HT1080 (cell line): Measurements from ENCODE around the genes BMP7 and SPO11.

DNA sequence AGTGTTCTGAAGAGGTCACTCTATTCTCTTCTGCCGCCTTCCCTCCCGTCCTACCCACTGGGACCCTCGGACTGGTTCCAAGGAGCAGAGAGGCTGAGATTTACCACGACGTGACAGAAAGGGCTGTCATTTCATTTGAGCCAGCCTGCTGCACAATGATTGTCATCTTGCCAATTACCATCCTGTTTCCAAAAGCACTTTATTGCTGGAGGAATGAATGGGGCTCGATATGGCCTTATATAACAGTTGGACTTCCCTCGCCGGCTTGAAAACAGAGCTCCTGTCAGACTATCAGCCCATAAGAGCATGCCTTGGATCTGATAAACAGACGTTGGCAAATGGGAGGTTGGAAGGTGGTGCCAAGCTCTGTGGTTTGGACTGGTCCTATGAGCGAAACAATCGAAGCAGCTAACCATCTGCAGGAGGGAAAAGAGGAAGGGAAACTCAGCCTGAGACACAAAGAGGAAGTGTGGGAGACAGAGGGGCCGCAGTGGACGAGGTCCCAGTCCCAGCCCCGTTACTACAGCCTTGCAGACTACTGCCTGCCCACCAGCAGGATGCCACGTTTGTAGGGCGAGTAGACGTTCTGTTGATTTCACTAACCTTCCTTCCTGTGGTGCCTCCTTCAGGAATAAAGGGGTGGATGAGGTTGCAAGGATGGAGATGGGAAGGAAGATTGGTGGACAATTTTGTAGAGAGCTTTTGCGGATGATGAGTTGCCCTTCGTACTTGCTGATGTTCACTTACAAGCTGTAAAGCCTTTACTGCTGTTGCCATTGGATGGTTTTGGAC lies 93.0 kb downstream of the TFAP2C start:
RAMPAGE:
- cytosol, long total RNA, result no peak
- long total RNA, result no peak
- nucleus, long total RNA, result no peak

DNA sequence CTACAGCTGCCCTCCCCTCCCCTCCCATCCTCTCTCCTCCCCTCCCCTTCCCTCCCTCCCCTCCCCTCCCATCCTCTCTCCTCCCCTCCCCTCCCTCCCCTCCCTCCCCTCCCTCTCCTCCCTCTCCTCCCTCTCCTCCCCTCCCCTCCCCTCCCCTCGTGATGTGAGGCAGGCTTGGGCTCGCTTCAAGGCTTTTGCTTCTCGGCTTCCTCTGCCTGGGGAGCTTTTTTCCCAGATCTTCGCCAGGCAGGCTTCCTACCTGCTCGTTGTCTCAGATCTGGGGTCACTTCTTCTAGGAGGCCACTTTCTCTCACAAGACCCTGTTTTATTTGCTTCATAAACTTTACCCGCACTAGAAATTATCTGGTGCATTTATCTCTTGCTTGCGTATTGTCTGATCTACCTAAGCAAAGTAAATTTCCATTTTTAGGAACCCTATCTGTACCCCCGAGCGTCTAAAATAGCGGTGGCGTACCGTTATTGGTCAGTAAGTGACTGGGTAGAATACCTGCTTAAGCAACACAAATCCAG lies 150.8 kb downstream of the TFAP2C start:
RAMPAGE:
- cytosol, long total RNA, result no peak
- long total RNA, result no peak
- nucleus, long total RNA, result no peak

GRCh38 chr20:56796873-56797585 lies 167.9 kb downstream of the TFAP2C start:
RAMPAGE:
- cytosol, long total RNA, result no peak
- long total RNA, result no peak
- nucleus, long total RNA, result no peak

DNA sequence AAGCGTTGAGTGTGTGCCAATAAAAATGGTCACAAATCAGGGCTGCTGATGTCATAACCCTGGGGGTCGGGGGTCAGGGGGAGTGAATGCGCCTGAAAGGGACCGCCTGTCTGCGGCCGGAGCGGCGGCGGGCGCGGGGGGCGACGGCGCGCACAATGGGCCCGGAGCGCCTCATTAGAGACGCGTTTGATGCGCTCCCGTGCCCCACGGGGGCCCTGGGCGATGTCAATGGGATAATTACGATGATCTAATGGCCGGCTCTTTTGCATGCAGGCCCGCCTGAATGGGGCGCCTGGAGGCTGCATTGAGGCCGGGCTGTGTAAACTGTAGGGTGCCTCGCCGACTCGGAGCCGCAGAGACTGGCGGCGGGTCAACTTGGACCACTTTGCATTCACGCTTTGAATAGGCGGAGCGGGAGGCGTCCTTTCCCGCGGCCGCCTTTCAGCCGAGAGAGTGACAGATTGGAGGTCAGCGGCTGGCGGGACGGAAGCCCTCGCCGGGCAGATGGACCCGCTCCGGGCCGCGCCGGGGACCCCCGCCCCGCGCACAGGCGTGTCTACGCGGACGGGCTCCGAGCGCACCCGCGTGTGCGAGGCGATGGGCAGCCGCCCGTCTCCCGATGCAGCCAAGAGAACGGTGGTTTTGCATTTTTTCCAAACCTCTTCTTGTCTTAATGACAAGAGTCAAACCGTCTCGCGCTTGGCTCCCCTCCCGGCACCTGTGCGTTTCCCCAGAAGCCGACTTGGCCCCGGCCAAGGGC lies 296.2 kb downstream of the TFAP2C start:
RAMPAGE:
- cytosol, long total RNA, result no peak
- long total RNA, result no peak
- nucleus, long total RNA, result no peak

DNA sequence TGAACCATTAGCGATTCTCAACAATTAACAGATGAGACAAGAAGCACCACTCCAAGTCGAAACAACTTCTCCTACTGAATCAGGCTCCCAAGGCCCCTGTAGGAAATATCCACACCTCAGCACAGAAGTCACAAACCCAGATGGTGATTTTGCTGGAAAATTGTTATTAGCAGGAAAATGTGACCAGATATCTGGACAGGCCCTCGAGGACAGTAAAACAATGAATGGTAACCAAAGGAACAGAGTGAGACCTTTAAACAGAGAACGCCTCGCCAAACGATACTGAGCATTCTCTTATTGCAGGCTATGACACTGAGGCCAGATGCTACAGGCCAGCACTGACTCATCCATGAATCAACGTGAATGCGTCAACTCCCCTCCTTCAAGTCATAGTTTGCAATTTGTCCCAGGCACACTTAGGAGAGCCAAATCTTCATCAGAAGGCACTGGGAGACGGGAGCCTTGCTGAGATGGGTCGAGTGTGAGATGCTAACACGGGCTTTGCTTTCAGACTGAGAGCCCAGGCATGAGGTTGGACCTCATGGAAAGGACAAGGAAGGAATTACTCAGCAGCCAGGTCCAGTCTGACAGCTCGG lies 60.9 kb downstream of the BMP7 start:
RAMPAGE:
- cytosol, long total RNA, result no peak
- long total RNA, result no peak
- nucleus, long total RNA, result no peak

DNA sequence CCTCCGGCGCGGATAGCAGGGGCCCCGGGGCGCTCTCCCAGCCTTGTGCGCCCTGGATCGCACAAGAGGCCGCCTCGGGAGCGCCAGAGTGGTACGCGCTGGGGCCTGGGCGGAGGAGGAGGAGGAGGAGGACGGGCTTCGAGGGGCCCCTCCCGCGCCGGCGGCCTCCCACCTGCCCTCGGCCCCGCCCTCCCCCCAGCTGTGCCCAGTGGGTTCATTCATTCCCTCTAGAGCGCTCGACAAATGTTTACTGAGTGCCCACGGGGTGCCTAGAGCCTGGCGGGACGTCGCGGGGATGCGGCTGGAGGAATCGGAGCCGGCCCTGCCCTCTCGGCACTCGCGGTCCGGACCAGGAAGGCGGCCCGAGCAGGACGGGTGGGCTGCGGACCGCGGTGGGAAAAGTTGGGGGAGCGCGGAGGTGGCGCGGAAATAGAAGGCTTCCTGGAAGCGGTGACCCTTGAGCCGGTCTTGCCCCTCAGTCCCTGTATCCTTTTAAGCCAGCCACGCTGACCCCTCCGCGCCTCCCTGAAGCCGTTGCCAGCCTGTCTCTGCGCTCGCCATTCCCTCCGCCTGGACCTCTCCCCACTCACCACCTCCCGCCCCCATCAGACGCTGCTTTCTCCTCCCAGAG lies at the start of gene BMP7:
BMP7 (minus strand) TSS at position 90 of the 631 bp plus-strand sequence.
RAMPAGE:
- cytosol, long total RNA, result no peak
- long total RNA, result no peak
- nucleus, long total RNA, result no peak

RAMPAGE:
- cytosol, long total RNA, result no peak
- long total RNA, result no peak
- nucleus, long total RNA, result no peak
Observed at GRCh38 chr20:57329489-57330066, at the start of gene SPO11. Gene SPO11 (plus strand): TSS chr20:57329803.

DNA sequence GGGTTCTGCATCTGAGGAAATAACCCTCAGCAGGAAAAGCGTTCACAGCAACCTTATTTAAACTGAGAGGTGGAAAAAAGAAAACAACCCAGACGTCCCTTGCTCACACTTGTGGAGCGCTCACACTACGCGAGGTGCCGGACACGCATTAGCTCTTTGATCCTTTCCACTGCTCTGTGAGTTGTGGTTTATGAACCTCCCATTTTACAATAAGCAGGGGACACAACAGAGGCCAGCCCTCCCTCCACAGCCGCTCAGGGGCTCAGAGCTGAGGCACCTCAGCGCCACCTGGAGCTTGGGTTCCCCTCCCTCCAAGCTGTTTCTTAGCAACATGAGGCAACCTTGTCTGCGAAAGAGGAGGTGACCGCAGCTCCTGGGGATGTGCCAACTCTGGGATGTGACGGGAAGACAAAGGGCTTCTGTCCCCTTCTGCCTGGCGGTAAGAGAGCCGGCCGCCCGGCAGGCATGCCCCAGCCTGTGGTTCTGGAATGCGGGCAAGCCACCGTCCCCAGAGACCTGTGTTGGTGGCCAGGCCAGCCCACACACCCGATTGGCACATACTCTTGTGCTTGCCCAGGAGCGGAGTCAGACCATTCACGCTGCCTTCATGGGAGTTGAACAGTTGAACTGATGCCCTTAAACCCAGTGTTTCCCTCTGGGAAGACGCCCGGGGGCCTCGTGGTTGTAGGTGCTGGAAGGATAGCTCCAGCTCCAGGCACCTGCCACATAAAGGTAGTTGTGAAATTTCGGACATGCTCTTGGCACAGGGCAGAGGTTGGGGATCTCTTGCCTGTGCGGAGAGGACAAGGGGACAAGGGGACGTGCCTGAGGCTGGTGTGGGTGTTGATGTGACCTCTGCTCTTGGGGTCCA lies 44.5 kb downstream of the RBM38 start:
RAMPAGE:
- cytosol, long total RNA, result no peak
- long total RNA, result no peak
- nucleus, long total RNA, result no peak

DNA sequence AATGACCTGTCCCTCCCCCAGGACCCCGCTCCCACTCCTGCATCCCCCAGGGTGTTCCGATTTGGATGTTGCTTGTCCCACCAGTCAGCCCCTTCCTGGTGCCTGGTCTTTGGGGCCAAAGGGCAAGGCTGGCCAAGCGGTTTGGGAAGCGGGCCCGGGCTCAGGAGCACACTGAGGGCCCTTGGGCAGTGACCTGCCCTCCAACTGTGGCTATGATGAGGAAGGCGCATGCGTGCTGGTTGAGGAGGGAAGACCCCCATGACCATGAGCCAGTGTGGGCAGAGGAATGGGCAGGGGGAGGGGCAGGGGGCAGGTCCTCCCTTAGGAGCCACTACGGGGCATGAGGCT lies 50.4 kb downstream of the RBM38 start:
RAMPAGE:
- cytosol, long total RNA, result no peak
- long total RNA, result no peak
- nucleus, long total RNA, result no peak

DNA sequence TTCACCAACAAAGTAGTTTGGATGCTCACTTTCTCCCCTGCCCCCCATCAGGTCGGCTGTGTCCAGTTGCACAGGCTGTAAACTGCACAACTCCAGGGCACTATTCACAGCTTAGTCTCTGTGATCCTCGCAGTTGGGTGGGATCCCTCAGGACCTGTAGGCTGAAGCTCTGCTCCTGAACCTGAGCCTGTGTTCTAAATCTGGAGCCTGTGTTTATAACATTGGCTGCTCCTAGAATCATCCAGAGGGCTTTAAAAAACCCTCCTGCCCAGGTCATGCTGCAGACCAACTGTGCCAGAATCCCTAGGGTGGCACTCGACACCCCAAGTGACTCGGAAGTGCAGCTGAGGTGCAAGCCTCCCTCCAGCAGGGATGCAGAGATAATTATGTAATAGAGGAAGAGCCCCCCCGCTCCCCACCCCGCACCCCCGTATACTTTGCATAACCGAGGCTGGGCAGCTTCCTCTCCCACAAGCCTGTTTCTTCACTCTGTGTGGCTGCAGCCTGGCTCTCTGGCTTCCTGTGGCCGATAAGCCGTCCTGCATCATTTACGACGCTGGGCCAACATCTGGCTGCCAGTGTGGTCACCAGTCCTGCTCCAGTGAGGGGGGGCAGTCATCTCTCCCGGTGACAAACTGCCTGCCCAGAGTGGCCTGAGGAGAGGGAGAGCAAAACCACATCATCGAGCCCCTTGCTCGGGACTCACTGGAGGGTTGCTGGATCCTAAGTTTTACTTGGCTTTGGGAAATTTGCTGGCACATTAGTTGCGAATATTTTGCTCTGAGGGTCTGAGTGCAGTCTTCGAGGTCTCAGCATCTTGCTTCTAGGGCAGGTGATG lies 59.1 kb downstream of the RBM38 start:
RAMPAGE:
- cytosol, long total RNA, result no peak
- long total RNA, result no peak
- nucleus, long total RNA, result no peak

GRCh38 chr20:57488893-57489404 lies 36.0 kb downstream of the CTCFL start:
RAMPAGE:
- cytosol, long total RNA, result no peak
- long total RNA, result no peak
- nucleus, long total RNA, result no peak

DNA sequence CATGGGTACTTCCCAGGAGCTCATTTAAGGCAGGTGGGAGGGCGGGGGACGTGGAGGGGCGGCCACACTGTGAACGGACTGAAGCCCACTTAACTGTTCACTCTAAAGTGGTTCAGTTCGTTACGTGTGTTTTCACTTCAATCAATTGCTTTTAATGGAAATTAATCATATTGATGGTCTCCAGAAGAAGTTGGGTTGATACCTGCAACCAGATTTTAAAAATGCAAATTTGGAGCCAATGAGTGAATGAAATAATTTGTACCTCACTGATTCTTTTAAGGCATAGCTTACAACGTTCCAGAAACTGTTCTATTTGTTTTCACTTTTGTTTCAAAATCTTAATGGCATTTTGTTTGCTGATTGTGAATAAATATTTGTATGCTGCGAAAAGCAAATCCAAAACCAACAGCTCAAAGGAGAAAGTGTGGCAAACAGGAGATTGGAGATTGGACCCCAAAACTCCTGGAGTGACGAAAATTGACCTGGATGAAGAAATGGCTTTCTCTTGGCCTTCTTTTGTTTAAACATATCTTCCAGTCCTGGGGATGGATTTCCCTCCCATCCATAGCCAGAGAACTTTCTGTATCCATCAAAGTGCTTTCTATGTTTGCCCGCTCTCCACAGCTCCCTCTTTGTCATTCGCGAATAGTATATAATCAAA lies 2.7 kb upstream of the CTCFL start:
RAMPAGE:
- cytosol, long total RNA, result no peak
- long total RNA, result no peak
- nucleus, long total RNA, result no peak

RAMPAGE:
- cytosol, long total RNA, result no peak
- long total RNA, result no peak
- nucleus, long total RNA, result no peak
Observed at GRCh38 chr20:57562369-57562851, 1.5 kb downstream of the PCK1 start.

RAMPAGE:
- cytosol, long total RNA, result no peak
- long total RNA, result no peak
- nucleus, long total RNA, result no peak
Observed at GRCh38 chr20:57563926-57564477, 3.1 kb downstream of the PCK1 start.

DNA sequence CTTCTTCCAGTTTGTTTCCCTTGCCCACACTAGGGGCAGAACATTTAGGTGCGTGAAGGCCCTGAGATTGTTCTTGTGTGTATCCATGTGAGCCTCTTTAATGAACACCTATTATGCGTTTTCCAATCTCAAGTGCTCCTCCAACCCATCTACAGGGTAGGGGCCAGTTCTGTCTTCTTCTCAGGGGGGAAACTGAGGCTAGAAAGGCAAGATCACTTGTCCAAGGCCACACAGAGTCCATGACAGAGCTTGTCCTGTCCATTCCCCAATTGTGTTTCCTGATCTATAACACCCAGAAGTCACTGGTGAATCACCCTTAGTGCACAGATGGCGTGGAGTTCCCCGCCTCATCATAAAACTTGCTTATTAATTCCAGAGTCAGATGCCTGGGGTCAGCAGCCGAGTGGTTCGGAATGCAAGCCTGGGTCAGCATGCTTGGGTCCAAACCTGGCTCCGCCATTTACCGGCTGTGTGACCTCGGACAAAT lies 1.1 kb upstream of the ZBP1 start:
RAMPAGE:
- cytosol, long total RNA, result no peak
- long total RNA, result no peak
- nucleus, long total RNA, result no peak

RAMPAGE:
- cytosol, long total RNA, result no peak
- long total RNA, result no peak
- nucleus, long total RNA, result no peak
Observed at GRCh38 chr20:57692777-57693776, 16.7 kb downstream of the PMEPA1 start.

DNA sequence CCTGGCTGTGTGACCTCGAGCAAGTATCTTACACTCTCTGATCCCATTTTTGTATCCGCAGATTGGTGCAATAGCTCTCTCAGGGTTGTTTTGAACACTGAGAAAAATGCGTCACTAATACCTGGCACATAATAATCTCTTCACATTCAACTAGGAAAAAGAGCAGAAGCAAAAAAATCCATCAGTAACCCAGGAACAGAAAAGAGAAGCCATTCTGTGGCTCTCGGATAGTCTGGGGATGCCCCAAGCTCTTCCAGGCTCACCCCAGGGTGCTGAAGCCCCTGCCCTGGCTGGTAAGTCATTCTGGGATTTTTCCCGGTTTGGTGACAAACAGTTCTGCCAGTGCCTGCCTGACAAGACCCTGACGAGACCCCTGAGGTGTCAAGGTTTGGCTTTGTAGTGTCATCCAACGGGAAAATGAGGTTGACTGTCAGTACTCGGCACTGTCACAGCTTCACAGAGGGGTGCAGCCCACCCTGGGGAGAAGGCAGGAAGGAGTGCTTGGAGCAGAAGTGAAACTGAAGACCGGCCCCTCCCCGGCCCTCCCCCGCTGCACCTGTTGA lies 7.0 kb downstream of the PMEPA1 start:
RAMPAGE:
- cytosol, long total RNA, result no peak
- long total RNA, result no peak
- nucleus, long total RNA, result no peak

DNA sequence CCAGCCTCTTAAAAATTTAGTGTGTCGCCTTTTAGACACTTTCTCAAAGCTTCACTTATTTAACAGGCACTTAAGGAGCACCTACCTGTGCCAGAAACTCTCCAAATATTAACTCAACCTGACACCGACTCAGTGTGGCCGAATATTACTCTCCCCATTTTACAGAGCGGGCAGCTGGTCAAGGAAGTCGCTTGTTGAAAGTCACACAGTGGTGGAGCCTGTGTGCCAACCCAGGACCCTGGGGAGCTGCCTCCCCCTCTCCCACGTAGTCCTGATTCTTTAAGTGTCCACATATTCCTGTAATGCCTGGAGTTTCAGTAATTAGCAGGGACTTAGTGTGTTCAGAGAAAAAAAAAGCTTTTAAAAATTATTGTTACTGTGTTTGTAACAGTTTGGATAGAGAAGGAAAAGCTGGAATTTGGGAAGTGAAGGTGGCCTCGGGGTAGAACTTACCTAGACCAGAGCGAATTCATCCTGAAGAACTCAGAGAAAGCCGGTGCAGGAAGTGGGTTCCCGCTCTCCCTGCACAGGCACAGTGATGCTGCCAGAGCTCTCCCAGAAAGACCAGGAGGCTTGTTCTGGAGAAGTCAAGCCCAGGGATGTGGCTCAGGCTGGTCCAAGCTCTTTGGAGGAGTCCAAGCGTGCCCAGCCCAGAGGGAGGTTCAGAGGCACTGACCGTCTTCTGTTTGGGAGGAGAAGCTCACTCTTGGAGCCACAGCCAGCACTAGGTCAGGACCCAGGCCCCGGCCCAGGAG lies 1.2 kb upstream of the PMEPA1 start:
RAMPAGE:
- cytosol, long total RNA, result no peak
- long total RNA, result no peak
- nucleus, long total RNA, result no peak

DNA sequence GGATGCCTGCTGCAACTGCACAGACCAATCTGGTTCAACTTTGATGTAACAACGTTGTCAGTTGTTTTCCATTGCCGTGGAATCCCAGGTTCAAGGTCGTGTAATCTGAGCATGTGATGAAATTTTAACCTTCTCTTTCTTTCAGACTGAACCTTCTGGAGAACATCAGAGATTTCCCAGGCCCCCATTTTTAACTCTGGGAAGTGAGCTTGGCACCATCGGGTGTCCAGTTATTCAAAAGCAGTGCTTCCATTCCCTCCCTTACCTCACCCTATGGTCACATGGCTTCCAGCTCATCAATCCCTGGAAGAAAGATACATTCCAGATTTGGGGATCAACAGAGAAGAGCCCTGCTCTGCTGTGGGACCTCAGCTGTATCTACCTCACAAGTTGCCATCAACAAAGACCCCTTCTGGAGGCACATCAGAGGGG lies 52.6 kb upstream of the C20orf85 start:
RAMPAGE:
- cytosol, long total RNA, result no peak
- long total RNA, result no peak
- nucleus, long total RNA, result no peak

RAMPAGE:
- cytosol, long total RNA, result no peak
- long total RNA, result no peak
- nucleus, long total RNA, result no peak
Observed at GRCh38 chr20:58146103-58146780, 4.5 kb upstream of the C20orf85 start.